Airway epithelial cell (primary cell): ENCODE results near the genes PYGO2, FLAD1 and KRTCAP2.

- RAMPAGE, long total RNA: no peak
These were observed 9.7 kb downstream of the KCNN3 start for GRCh38 chr1:154860202-154861007.

- RAMPAGE, long total RNA: no peak
These were observed 3.2 kb downstream of the PBXIP1 start for GRCh38 chr1:154952738-154953139.

GRCh38 chr1:154953566-154954173 is 2.2 kb downstream of the PBXIP1 start:
- RAMPAGE, long total RNA: no peak

DNA sequence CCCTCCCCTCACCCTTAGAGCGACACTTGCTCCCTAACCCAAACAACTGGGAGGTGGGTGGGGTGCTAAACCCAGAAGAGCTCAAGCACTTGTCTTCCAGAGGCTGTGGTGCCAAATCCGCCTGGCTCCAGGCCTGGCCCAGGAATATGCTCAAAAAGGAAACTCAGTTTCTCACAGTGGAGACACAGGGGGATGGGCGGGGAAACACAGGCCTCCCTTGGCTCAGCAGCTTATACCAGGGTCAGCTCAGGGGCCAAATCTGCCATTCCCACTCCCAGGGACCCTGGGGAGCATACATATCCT is 696 bp upstream of the PBXIP1 start:
- RAMPAGE, long total RNA: no peak

GRCh38 chr1:154961615-154962920 is at the start of gene PYGO2:
PYGO2 (minus strand) TSS chr1:154961782.
- RAMPAGE, long total RNA: no peak

DNA sequence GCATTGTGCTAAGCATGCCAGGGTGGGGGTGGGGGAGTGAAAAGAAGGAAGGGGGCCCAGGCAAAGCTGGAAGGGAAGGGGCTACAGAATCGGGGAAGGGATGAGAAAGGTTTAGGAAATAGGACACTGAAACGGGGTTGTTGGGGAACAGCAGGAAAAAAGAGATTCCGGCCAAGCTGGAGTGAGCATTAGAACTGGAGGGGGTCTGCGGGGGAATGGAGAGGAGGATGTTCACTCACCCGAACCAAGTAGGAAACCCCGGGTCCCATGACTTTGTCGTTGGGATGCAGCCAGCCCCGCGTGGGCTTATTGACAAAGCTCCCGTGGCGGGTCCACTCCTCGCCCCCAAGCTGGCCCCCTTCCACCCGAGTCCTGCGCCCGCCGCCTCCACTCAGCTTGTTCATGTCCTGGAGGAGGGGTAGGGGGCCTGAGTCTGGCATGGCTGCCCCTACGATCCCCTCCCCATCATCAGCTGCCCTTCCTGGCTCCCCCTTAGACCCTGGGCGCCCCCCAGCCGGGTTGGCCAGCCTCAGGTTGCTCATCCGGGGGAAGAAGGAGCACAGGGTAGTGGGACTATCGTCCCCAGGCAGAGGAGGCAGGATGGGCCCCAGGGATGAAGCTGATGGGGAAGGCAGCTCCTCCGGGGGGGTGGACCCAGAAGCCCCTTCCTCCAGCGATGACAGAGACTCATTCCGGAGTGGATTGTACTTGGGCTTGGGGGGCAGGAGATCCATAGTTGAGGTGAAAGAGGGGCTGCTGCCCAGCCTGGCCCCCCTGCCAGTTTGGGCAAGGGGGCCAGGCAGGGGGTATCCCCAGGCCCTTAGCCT is 541 bp downstream of the SHC1 start:
- RAMPAGE, long total RNA: no peak

DNA sequence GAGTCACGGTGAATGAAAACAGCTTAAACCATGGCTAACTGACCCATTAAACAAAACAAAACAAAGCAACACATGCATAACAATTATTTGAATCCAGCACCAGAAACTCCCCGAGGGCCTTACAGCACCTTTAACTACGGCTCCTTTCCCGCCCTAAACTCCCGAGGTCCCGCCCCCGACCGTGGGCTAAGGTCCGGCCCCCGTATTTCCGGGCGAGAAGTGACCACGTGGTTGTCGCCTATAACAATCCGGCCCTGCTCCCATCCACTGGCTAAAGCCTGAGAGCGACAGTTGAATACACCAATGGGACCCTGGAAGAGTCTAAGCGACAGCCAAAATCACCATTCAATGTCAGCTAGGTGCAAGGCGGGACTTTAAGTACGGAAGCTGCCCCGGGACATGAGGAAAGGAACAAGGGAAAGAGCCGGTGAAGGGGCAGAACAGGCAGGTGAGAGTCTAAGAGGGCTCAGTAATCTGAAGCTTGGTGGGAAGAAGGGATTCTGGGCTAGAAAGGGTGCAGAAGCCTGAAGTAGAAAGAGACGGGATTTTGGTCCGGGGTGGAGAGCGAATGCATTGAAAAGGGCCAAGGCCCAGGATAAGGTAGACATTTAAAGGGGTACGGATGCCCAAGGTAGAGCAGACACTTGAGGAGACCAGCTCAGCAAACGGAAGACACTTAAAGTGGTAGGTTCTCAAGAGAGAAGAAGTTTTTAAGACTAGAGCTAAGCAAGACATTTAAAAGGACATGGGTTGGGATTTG is at the start of gene FLAD1:
FLAD1 (plus strand) TSS at position 395 of the 760 bp plus-strand sequence.
- RAMPAGE, long total RNA: start-site peak on the plus strand centred at position 420 of the sequence, 32 bp wide, 271 and 152 reads in 2 replicates

- RAMPAGE, long total RNA: no peak
These were observed 635 bp downstream of the FLAD1 start for GRCh38 chr1:154983710-154984247.

DNA sequence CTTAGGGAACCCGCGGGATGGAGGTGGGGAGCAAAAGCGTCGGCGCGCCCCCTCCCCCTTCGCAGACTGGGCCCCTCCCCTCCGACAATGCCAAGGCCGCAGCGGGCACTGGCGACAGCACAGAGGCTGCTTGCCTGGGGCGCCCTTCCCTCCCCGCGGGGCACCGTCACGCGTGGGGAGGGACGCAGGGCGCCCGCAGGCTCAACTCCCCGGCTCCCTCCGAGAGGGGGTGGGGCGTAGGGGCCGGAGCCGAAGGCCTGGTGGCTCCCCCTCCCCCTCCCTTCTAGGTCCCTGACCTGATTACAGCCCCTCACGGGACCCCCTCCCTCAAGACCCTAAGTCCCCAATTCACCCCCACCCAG is 990 bp upstream of the ZBTB7B start:
- RAMPAGE, long total RNA: no peak

GRCh38 chr1:155003370-155004066 is 916 bp downstream of the ZBTB7B start:
- RAMPAGE, long total RNA: no peak

- RAMPAGE, long total RNA: no peak
These were observed 7.7 kb downstream of the ZBTB7B start for GRCh38 chr1:155010204-155010779.

- RAMPAGE, long total RNA: no peak
These were observed 785 bp downstream of the DCST1 start for GRCh38 chr1:155034445-155034772.

- RAMPAGE, long total RNA: no peak
These were observed 4.8 kb downstream of the DCST1 start for GRCh38 chr1:155038411-155038929.

DNA sequence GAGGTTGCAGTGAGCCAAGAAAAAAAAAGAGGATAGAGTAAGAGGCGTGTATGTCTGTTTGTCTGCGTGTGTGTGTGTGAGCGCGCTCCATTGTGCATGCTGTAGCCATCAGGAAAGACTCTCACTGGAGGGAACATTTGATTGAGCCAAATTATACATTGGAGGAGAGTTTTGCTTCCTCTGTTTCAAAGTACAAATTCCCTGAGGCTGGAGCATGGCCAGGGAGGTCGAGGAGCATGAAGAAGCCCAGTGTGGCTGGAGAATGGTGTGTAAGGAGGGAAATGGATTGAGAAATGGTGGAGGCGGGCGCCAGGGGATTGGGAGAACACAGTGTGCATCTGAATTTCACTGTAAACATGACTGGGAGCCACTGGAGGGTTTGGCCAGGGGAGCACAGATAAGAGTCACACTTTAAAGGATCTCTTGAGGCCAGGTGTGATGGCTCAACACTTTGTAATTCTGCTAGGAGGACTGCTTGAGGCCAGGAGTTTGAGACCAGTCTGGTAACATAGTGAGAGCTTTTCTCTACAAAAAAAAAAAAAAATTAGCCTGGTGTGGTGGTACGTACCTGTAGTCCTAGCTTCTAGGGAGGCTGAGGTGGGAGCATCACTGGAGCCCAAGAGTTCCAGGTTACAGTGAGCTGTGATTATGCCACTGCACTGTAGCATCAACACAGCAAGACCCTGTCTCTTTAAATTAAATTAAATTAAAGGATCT is 21.9 kb upstream of the EFNA1 start:
- RAMPAGE, long total RNA: no peak

DNA sequence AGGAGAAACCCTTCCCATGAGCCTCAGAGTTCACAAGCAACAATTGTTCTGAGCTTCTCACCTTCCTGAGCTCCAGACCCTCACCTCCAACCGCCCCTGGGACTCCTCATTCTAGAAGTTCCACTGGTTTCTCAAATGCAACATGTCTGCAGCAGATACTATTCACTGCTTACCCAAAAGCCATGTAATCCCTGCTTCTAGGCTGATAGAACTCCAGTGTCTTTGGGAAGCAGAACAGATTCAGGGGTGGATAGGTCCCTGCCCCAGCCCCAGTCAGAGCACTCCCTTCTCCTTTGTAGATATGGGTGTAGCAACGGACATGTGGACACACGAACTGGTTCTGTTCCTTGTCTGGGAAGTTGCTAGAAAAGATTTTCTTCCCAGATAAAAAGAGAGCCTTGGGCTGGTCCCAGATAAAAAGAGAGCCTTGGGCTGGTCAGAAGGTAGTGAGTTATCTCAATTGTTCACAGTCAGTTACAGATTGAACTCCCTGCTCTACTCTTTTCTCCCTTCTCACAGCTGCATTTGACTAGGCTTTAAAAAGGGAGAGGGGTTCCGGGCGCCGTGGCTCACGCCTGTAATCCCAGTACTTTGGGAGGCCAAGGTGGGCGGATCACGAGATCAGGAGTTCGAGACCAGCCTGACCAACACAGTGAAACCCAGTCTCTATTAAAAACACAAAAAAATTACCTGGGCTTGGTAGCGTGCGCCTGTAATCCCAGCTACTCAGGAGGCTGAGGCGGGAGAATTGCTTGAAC is 7.4 kb upstream of the EFNA1 start:
- RAMPAGE, long total RNA: no peak

DNA sequence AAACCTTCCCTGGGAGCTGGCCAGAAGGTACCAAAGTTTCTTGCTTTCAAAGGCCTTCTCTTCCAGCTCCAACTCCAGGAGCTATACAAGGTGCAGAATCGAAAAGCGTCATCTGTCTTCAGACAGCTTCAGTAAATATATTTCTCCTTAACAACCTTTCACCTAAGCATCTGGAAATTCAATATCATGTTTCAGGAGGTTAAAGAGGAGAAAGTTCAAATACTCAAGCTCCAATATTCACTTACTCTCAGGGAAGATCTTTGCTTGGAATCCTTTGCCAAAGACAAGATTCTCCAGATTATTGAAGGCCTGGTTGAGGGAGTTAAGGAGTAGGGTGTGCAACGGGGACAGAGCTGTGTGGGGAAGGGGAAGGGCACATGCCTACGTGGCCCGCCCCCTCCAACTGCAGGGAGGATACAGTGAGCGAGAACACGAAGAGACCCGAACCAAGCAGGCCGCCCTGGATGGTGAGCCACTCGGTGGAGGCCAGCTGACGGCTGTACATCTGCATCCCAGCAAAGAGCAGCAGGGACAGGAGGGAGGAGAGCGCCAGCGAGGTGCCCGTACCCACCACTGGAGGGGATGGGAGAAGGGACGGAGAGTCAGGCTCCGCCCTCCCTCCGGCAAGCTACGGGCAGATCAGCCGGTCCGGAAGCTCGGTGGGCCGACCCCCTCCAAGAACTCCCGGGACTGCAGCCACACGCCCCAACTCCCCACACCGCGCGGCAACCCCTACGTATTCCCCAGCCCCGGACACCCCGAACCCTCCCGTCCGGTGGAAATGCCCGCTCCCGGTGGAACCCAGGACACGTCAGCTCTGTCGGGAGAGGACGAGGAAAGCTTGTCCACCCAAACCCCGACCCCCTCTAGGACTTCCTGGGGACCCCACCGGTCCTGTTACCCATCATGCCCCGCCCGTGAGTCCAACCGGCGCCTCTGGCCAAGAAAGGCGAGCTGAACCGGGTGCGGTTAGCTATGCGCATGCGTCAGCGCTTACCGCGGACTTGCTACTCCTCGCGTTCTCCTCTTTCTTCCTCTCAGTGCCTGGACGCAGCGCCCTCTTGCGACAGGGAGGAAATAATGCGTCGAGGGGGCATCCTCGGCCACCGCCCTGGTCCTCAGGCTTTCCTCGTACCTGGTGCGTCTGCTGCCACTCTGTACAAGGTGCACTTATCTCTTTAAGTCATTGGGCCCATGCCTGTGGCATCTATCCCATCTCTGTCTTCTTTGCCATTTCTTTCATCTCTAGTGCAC is at the start of gene KRTCAP2:
KRTCAP2 (minus strand) TSS at position 985 of the 1,254 bp plus-strand sequence.
- RAMPAGE, long total RNA: start-site peak on the minus strand centred at position 952 of the sequence, 73 bp wide, 6,861 and 3,858 reads in 2 replicates

GRCh38 chr1:155186116-155187281 is 12.8 kb downstream of the TRIM46 start:
- RAMPAGE, long total RNA: no peak

DNA sequence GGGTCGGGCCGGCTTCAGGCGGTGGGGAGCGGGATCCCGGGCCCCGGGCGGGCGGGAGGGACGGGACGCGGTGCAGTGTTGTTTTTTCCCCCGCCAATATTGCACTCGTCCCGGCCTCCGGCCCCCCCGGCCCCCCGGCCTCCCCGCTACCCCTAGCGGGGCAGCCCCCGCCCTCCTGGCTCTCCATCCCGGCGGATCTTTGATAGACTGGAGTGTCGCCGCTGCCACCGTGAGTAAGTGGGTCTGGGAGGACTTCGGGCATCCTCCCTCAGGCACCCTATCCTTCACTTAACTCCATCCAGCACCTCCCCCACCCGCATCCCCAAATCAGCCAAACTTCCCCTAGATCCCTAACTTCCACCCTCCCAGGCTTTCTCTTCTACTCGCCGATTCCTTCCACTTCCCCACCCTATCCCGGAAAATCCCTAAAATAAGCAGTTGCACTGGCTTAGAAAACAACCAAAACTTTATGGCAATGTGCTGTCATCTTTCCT is 12.5 kb downstream of the THBS3 start:
- RAMPAGE, long total RNA: no peak

DNA sequence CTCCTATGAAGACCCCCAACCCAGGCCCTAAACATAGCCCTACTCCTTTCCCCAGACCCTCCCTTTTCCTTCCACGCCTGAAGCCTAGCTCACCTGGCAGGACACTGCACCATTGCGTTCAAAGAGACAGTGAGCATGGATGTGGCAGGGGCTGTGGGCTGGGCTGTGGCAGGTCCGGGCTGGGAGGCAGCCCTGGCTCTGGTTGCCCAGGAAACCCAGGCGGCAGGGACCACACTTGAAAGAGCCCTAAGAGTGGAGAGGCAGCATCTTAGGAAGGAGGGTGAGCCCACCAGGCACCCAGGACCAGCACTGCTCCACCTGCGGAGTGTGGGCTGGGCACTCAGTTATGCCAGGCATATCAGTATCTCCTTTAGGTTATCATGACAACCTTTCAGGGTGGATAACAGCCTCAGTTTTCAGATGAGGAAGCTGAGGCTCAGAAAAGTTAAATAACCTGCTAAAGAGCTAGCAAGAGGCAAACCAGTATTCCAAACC is 6.3 kb downstream of the THBS3 start:
- RAMPAGE, long total RNA: no peak

GRCh38 chr1:155219825-155220219 is 11.3 kb downstream of the MTX1 start:
- RAMPAGE, long total RNA: no peak